ENCODE data around the genes TBC1D9B and GFPT2.

GRCh38 chr5:179821429-179822636 lies 1.1 kb downstream of the SQSTM1 start:
- PRO-cap = unidirectional peak, minus-strand start at chr5:179821804
- RAMPAGE, long total RNA, 3 experiments = no peak in any of the 3 experiments

DNA sequence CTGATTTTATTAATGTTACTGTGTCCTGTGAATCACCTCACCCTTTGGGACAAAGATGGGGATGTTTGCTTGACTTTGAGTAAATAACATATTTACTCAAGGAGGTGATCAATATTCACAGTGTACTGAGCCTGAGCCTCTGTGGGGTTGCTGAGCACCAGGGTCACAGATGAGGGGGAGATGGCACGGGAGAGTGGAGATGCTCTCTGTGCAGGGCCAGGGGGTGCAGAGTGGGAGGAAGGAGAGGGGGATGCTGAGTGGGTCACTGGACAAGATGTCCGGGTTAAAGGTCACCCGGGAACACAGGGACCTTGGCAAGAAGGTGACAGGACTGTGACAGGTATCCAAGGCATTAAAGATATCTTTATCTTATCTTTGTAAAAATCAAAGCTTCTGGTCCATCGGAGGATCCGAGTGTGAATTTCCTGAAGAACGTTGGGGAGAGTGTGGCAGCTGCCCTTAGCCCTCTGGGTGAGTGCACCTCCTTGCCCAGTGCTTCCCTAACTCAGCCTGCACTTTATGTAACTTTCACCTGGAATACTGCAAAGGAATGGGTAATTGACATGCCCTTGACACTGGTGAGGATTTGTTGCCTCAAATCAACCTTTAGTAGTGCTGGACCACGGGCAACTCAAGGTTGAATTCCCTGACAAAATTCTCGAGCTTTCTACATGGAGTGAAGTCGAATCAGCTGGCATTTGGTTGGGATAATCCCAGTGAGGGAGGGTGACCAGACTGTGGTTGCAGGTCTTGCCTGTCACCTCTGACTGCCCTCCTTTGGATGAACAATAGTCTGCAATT lies 4.3 kb downstream of the SQSTM1 start:
- PRO-cap = no peak
- RAMPAGE, long total RNA, 3 experiments = no peak in any of the 3 experiments

GRCh38 chr5:179828629-179829831 lies 8.3 kb downstream of the SQSTM1 start:
- PRO-cap = no peak
- RAMPAGE, long total RNA, 3 experiments = no peak in any of the 3 experiments

DNA sequence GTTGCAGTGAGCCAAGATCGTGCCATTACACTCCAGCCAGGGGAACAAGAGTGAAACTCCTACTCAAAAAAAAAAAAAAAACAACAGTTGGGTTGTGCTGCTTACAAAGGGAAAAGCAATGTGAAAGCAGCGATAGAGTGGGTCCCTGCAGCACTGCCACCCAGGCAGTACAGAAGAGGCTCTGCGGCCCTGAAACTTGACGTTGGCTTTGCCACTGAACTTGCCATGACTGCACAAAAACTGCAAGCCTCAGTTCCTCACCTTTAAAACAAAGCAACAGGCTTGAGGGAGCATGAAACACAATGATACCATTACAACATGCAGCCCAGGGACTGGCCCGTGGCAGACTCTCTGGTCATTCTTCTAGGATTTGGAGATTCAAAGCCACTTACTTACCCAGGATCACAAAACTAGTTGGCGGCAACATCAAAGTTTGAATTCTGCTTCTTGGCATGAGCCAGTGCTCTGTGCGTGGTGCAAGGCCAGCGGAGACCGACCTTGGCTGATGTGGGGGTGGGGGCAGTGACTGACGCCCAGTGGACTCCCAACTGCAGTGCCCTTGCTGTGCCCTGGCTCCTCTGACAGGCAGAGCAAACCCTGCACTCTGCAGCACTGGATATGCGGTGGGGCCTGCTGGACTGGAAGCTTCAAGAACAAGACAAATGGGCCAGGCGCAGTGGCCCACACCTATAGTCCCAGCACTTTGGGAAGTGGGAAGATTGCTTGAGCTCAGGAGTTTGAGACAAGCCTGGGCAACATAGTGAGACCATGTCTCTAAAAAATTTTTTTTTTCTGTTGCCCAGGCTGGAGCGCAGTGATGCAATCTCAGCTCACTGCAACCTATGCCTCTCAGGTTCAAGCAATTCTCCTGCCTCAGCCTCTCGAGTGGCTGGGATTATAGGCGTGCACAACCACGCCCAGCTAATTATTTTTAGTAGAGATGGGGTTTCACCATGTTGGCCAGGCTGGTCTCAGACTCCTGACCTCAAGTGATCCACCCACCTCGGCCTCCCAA lies 18.8 kb downstream of the SQSTM1 start:
- PRO-cap = no peak
- RAMPAGE, long total RNA, 3 experiments = no peak in any of the 3 experiments

DNA sequence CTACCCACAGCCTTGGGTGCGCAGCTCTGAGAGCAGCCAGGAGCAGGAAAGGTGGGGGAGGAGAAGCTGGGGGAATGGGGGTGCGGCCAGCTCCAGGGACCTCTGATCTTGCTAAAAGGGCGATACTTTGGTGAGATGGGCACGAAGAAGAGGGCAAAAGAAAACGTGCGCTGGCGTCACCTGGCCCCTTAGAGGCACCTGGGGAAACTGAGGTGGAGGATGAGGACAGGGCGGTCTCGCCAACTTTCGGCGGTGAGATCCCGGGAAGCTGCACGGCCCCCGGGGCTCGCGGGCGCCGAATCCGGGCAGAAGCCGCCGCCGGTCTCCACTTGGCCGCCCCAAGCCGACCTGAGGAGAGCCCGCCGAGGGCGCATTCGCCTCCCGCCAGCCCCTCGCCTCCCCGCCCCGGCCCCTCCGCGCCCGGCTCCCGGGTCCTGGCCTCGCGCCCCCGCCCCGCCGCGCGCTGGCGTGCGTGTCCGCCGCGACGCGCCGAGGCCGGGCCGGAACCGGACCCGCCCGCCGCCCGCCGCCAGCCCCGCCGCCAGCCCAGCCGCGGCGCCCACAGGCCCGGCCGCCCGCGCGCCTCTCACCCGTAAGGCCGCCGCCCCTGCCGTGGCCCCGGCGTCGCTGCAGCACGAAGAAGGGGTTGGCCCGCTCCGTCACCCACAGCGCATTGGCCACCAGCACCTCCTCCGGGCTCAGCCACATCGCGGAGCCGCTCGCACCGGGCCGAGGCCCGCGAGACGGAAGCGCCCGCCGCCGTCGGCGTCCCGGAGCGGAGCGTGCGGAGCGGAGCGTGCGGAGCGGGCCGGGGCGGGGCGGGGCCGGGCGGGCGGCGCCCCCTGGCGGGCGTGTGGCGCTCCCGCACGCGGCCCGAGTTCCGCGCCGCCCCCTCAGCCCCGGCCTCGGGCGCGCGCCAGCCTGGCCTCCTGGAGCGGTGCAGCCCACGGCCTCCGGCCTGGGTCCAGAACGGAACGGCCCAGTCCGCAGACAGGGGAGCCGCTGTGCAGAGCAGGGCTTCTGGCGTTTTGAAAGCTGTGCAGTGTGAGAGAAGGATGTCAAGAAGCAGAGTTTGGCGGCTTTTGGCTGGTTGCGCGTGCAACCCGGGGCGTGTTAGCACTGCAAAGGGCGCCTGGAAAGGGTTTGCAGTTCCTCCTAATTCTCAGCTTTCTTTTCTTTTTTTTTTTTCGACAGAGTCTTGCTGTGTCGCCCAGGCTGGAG lies at the start of gene TBC1D9B:
Gene TBC1D9B, minus strand, starts transcription at position 784 of the 1,221 bp plus-strand sequence.
- PRO-cap = bidirectional peak, plus-strand start at position 982 of the sequence, minus-strand start at position 743 of the sequence
- RAMPAGE, long total RNA, 3 experiments = start-site peak on the minus strand in 3 of 3 experiments, centred at positions 739 to 759 of the sequence, 338 to 550 reads per replicate

DNA sequence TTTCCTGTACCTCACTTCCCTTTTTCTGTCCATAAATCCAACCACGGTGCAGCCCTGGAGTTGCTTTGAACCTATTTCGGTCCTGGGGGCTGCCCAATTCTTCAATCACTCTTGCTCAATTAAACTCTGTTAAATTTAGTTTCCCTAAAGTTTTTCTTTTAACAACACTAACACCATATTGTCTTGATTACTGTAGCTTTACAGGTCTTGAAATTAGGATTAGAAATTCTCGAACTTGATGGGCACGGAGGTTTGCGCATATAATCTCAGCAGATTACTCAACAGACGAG lies 15.9 kb upstream of the TBC1D9B start:
- PRO-cap = no peak
- RAMPAGE, long total RNA, 3 experiments = no peak in any of the 3 experiments

DNA sequence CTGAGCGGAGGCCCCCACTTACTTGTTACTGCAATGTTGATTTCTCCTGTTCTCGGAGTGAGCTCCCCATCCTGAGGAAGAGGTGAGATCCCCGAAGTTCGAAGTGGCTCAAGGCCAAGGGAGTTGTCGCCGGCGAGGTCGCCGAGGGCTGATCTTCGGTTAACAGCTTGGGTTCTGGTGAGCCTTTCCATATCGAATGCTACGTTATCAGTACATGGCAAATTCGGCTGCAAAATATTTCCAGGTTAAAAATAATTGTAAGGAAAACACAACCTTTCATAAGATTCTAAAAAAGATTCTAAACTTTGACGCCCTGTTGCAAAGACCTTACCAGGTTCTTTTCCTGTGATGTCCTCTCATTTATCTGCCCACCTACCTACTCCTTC lies 59.1 kb upstream of the TBC1D9B start:
- PRO-cap = no peak
- RAMPAGE, long total RNA, 3 experiments = no peak in any of the 3 experiments

GRCh38 chr5:179973166-179973608 lies 65.5 kb upstream of the TBC1D9B start:
- PRO-cap = no peak
- RAMPAGE, long total RNA, 3 experiments = no peak in any of the 3 experiments

DNA sequence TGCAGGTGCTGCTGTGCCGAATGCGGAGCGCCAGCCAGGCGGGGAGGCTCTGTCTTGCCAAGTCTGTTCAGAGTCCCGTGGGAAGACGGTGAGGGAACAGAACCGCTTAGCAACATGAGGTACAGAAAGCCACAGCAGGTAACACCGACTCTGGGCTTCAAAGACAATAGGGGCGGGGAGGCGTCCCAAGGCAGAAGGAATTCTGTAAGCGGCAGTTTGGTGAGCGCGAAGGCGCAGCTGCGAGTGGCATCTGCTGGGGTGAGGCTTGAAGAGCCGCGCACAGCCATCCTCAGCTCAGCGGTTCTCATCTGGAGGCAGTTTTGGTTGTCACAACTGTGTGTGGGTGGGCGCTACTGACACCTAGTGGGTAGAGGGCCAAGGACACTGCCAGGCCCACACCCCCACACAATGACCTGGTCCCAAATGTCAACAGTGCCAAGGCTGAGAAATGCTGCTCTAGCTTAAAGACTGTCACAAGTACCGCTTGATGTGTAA lies 67.4 kb upstream of the TBC1D9B start:
- PRO-cap = no peak
- RAMPAGE, long total RNA, 3 experiments = no peak in any of the 3 experiments

- PRO-cap = no peak
- RAMPAGE, long total RNA, 3 experiments = no peak in any of the 3 experiments
Measured at GRCh38 chr5:180026383-180026798, 45.2 kb downstream of the RNF130 start.

GRCh38 chr5:180028387-180028876 lies 43.1 kb downstream of the RNF130 start:
- PRO-cap = no peak
- RAMPAGE, long total RNA, 3 experiments = no peak in any of the 3 experiments

GRCh38 chr5:180070706-180071244 lies 784 bp downstream of the RNF130 start:
- PRO-cap = no peak
- RAMPAGE, long total RNA, 3 experiments = no peak in any of the 3 experiments

GRCh38 chr5:180208633-180208981 lies 404 bp downstream of the RASGEF1C start:
- PRO-cap = no peak
- RAMPAGE, long total RNA, 3 experiments = no peak in any of the 3 experiments

DNA sequence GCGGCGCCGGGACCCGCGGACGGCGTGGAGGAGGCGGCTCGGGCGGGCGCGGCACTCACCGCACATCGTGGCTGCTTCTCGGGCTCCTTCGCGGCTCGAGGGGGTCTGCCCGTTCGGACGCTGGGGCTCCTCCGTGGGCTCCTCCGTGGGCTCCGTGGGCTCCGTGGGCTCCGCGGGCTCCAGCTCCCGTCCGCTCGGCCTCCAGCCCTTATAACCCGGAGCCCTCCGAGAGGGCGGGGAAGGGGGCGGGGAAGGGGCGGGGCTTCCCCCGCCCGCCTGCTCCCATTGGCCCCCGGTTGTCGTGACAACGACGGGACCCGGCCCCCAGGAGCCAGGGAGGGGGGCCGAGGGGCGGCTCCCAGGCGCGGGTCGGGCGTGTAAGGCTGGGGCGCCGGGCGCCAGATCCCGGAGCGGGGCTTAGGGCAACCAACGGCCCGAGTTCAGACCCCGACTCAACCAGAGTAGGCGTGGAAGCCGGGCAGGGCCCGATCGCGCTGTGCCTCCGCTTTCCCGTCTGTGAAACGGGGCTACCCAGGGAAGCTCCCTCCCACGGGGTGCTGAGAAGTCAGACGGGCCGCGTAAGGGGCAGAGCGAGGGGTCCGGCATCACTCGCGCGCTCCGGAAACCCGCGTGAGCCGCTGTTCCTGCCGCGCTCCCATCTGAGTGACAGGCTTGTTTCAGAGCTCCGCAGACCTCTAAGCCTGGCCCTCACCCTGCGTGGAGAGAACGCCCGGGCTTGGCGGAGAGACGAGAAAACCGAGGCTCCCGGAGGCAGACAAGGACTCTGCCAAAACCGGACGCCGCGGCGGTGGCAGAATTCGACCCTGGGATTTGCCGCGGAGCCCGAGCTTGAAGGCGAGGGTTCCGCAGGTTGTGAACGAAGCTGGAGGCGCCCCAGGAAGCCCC lies at the start of gene GFPT2:
Gene GFPT2, minus strand, starts transcription at position 185 of the 906 bp plus-strand sequence.
- PRO-cap = bidirectional peak, plus-strand start at position 361 of the sequence, minus-strand start at position 185 of the sequence
- RAMPAGE, long total RNA, 3 experiments = start-site peak on the minus strand in 2 of 3 experiments, centred at positions 180 to 189 of the sequence, 214 to 408 reads per replicate

DNA sequence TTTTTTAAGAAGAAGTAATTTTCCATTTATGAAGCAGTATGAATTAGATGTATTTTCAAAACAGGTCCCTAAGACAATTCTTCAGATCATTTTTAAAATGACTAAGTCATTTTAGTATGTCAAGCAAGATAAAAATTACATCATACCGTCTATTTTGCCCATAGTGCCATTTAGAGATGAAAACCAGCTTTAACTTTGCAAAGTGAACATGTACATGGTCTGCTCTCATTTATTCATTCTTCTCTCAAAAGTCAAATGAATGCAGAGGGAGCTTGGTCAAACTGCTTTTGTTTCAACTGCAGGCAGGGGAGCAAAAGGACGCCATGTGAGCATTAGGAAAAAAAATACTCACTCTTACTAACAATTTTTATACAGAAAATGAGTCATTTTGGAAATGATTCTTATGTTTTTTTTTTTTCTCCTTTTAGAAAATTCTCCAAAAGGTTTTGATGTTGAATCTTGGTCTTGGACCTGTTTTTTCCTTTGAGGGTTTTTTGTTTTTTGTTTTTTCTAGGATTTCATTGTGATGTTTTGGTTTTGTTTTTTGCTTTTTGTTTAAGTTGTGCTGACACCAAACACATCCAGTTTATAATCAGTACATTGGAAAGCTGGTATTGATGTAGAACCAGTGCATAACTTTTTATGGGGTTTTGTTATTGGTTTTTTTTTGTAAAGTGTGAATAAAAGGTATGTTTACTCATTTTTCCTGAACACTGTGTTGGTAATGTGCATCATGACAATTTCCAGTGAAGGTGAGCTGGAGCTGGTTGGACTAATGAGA lies 15.6 kb downstream of the SCGB3A1 start:
- PRO-cap = no peak
- RAMPAGE, long total RNA, 3 experiments = no peak in any of the 3 experiments

DNA sequence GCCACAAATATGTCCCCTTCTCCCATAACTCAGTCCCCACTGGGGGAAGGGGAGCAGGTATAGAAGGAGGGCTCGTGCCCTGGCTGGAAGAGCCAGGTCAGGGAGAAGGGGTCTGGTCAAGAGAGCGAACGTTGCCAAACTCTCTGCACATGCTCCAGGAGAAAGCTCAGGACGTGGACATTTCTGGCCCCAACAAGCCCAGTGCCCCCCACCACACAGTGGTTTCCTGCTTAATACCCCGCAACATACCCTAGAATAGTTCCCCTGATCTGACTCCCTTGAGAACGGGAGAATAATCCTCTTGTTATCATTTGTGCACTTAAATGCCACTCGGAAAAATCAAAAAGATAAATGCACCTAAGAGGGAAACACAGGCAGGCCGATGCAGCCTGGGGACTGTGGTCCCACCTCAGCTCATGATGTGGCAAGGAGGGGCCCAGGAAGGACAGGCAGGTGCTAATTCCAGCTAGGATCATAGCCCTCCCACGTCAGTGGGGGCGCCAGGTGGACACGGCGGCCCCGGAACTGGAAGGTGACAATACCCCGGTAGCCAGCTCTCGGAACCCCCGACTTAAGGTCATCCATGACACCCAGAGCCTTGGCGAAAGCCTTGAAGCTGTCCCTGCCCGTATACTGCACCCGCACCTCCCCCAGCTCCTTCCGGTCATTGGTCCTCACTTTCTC lies 11.3 kb downstream of the MGAT1 start:
- PRO-cap = no peak
- RAMPAGE, long total RNA, 3 experiments = no peak in any of the 3 experiments

DNA sequence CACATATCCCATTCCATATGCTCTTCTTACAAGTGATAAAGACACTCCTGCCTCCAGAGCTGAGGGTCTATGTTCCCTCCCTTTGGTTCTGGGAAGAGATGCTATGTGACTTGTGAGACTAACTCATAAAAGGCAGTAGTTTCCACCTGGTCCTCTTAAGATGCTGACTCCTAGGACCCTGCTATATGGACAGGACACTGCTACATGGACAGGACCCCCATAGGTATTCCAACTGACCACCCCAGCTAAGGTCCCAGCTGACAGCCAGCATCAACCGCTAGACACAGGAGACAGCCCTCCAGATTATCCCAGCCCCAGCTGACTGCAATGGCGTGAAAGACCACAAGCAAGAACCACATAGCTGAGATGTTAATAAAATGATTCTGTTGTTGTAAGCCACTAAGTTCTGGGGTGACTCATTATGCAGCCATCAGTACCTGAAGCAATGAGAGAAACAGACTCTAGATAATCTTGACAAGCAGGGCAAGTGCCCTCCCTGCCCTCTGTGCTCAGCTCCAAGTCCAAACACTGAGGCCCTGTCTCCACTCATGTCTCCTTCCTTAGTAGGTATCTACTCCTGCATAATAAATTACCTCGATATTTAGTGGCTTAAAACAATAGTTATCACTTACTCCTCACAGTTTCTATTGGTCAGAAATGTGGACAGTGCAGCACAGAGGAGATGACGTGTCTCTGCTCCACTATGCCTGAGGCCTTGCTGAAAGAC lies 2.7 kb downstream of the MGAT1 start:
- PRO-cap = no peak
- RAMPAGE, long total RNA, 3 experiments = no peak in any of the 3 experiments

GRCh38 chr5:180813283-180813961 lies 10.8 kb upstream of the MGAT1 start:
- PRO-cap = bidirectional peak, plus-strand start at chr5:180813662, minus-strand start at chr5:180813565
- RAMPAGE, long total RNA, 3 experiments = no peak in any of the 3 experiments

DNA sequence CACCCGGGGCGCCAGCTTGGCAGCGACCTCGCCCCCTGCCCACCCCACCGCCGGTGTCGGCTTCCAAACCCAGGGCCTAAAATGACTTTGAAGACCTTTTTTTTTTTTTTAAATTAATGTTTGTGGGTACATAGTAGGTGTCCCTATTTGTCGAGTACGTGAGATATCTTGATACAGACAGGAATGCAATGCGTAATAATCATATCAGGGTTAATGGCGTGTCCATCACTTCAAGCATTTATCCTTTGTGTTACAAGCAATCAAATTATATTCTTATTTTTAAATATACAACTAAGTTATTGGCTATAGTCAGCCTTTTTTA lies 689 bp upstream of the ZFP62 start:
- PRO-cap = no peak
- RAMPAGE, long total RNA, 3 experiments = no peak in any of the 3 experiments

GRCh38 chr5:180862699-180863194 lies 1.7 kb upstream of the ZFP62 start:
- PRO-cap = no peak
- RAMPAGE, long total RNA, 3 experiments = no peak in any of the 3 experiments